PC-3 (cell line): ENCODE data around the gene FRRS1L.

- RAMPAGE, long total RNA = no peak
Measured at GRCh38 chr9:108869032-108869733, 7.1 kb downstream of the ACTL7A start.

GRCh38 chr9:108963356-108963854 is 29.2 kb downstream of the ABITRAM start:
- RAMPAGE, long total RNA = no peak

DNA sequence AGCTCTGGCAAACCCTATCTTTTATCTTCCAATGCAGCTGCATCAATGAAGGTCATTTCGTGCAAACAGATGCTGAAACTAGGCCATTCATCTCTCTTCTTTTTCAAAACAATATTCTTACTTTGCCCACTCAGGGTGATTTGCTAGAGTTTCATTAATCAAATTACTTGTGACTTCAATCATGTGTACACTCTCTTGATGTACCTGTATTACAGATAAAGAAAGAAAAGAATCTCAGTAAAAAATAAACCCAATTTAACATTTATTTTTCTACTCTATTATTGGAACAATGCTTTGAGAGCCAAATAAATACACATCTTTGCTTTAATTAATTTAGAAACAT is 46.5 kb downstream of the TMEM245 start:
- RAMPAGE, long total RNA = no peak

GRCh38 chr9:109166773-109167591 is at the start of gene FRRS1L:
Gene FRRS1L (minus strand): TSS chr9:109167249.
- RAMPAGE, long total RNA = no peak

- RAMPAGE, long total RNA = no peak
Measured at GRCh38 chr9:109304268-109304845, 16.5 kb downstream of the EPB41L4B start.

DNA sequence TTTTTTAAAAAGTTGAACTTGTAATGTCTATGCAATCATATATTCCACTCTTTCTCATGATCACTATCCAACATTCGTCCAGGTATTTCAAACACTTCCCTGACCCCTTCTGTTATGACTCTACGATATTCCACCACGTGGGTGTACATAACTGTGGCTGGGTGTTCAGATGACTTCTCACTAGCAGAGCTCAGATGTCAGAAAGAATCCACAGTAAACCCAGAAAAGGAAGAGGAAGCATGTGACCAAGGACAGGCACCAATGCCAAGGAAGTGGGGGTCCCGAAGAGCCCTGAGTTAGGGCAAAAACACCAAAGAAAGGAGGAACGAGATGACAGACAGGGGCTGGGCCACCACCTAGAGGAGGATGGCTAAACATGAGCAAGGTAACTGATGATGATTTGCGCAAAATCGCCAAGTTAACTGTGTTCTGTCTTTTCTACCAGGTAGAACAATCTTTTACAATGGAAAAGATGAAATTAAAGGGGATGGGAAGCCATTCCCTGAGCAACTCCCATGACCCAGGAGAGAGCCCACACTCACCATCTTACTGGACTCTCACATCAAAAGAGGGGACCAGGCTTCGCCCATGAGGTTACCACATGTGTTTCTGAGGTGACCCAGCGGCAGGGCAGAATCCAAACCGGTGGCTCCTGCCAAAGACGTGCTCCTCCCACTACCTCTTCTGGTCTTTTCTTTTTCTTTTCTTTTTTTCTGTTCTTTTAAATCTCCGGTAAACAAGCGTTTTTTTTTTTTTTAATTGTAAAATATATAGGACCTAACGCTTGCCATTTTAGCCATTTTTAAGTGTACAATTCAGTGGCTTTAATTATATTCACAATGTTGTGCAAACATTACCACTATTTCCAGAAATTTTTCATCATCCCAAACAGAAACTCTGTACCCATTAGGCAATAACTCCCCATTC is 19.6 kb downstream of the PTPN3 start:
- RAMPAGE, long total RNA = no peak

- RAMPAGE, long total RNA = no peak
Measured at GRCh38 chr9:109705401-109705938, 74.5 kb upstream of the PALM2AKAP2 start.

GRCh38 chr9:109791552-109792287 is 11.7 kb downstream of the PALM2AKAP2 start:
- RAMPAGE, long total RNA = no peak

GRCh38 chr9:109797517-109798004 is 17.6 kb downstream of the PALM2AKAP2 start:
- RAMPAGE, long total RNA = no peak

- RAMPAGE, long total RNA = no peak
Measured at GRCh38 chr9:109799729-109800396, 19.9 kb downstream of the PALM2AKAP2 start.

DNA sequence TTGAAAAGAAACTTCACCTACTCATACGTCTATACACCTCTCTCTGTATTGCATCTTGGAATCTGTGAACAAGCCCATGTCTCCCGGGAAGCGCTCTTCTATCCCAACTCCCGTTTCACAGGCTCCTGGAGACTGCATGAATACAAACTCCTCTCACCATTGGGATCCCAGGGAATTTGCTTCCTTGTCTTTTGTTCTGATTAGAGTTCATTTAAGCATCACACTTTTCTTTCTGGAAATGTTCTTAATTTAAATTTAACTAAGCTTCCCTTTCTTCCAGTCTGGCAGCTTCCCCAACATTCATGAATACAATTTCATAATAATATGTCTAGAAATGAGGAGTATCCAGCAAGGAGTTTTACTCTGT is 157.8 kb downstream of the C9orf152 start:
- RAMPAGE, long total RNA = no peak

- RAMPAGE, long total RNA = no peak
Measured at GRCh38 chr9:110168473-110169108, 39.4 kb downstream of the C9orf152 start.

- RAMPAGE, long total RNA = no peak
Measured at GRCh38 chr9:110170973-110171654, 36.8 kb downstream of the C9orf152 start.

GRCh38 chr9:110206315-110206769 is 1.6 kb downstream of the C9orf152 start:
- RAMPAGE, long total RNA = no peak

- RAMPAGE, long total RNA = no peak
Measured at GRCh38 chr9:110257844-110258438, 1.6 kb upstream of the TXN start.

GRCh38 chr9:110298278-110298524 is 39.5 kb downstream of the TXNDC8 start:
- RAMPAGE, long total RNA = no peak

- RAMPAGE, long total RNA = no peak
Measured at GRCh38 chr9:110441272-110441789, 103.7 kb upstream of the TXNDC8 start.

DNA sequence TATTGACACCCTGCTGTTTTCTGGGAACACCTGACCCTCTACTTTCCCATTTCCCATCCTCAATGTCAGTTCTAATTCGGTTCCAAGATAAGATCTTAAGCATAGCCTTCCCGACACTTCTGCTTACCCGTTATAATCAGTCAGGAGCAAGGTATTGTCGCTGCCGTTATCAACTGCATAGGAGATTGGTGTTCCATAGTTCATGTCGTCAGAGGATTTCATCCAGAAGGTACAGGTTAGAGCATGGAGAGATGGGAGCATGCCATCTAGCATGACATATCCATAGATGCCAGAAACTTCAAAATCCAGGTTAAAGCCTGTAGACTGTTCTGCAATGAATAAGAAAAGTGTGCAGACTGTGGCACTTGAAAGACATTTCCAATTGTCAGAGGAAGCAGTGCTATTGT is 108.0 kb upstream of the TXNDC8 start:
- RAMPAGE, long total RNA = no peak

- RAMPAGE, long total RNA = no peak
Measured at GRCh38 chr9:110578879-110579456, 573 bp downstream of the SVEP1 start.

DNA sequence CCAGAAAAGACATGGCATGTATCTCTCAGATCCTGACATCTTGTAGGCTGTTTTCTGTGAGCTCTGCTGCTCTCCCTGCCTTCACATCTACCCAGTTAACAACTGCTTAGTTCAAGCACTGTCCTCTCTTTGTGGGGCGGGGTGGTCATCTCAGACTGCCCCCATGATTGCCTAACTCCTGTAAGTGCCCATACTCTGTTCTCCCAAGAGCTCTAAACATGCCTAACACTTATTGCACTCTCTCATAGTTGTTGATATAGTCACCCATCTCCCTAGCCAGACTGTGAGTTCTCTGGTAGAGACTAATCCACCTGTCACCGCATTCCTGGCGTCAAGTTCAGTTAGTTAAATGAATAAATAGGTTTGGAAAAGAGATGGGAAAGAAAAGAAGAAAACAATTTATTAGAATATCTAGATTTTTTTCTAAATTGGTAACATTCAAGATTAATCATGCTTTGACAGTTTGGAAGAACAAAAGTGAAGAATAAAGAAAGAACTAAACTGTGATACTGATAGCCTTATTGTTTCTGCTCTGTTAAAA is 18.3 kb upstream of the MUSK start:
- RAMPAGE, long total RNA = no peak